Esophagus muscularis mucosa (tissue), 4 donors: ENCODE measurements around the gene KLHL24.

DNA sequence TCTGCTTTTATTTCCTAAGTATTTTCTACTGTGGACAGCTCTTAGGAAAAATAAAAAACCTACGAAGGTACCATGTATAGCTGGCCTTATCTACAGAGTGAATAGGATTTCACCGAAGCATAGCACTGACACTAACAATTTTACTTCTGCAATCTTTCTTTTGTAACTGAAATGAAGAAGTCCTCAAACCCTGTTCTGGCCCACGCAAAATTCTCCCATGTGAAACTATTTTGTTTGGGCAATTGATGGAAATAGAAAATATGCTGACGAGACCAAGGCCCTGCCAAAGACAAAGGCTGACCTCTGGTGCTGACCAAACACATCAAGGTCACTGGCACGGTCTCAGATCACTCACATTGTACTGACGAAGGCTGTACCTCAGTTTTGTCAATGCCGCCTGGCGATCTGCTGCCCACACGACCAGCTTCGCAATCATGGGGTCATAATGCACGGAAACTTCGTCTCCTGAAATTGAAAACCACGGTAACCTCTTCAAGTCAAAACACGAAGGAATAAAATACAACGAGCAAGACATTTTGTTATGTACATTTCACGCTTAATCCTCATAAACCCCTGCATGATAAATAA lies 58.4 kb upstream of the DCUN1D1 start:
- PRO-cap, result no peak
- RAMPAGE, long total RNA, 4 experiments, result no peak in any of the 4 experiments

DNA sequence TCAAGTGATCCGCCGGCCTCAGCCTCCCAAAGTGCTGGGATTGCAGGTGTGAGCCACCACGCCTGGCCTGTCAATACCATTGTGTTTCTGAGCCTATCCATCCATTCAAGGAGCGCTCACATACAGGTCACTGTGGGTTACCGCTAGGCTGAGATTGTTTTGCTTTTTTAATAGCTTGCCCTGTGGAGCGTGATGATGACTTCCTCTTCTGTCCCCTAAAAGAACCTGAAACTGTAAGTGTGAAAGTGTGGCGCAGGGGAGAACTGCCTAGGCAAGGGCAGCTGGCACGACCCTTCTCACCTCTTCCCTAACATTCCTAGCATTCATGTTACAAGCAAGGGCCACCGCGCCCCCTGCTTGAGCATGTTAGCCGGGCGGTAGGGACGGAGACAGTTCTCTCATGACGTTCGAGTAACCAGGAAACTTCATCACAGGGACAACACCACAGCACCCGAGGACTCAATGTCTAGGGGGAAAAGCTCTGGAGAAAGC lies 867 bp downstream of the LAMP3 start:
- PRO-cap, result no peak
- RAMPAGE, long total RNA, 4 experiments, result no peak in any of the 4 experiments

GRCh38 chr3:183259586-183260628 lies 6.9 kb downstream of the B3GNT5 start:
- PRO-cap, result no peak
- RAMPAGE, long total RNA, 4 experiments, result no peak in any of the 4 experiments

- PRO-cap, result no peak
- RAMPAGE, long total RNA, 4 experiments, result no peak in any of the 4 experiments
Measured at GRCh38 chr3:183306761-183307528, 53.9 kb downstream of the B3GNT5 start.

GRCh38 chr3:183427178-183427750 lies 1.2 kb downstream of the MCF2L2 start:
- PRO-cap, result no peak
- RAMPAGE, long total RNA, 4 experiments, result no peak in any of the 4 experiments

GRCh38 chr3:183490561-183491336 lies 62.3 kb upstream of the MCF2L2 start:
- PRO-cap, result no peak
- RAMPAGE, long total RNA, 4 experiments, result no peak in any of the 4 experiments

DNA sequence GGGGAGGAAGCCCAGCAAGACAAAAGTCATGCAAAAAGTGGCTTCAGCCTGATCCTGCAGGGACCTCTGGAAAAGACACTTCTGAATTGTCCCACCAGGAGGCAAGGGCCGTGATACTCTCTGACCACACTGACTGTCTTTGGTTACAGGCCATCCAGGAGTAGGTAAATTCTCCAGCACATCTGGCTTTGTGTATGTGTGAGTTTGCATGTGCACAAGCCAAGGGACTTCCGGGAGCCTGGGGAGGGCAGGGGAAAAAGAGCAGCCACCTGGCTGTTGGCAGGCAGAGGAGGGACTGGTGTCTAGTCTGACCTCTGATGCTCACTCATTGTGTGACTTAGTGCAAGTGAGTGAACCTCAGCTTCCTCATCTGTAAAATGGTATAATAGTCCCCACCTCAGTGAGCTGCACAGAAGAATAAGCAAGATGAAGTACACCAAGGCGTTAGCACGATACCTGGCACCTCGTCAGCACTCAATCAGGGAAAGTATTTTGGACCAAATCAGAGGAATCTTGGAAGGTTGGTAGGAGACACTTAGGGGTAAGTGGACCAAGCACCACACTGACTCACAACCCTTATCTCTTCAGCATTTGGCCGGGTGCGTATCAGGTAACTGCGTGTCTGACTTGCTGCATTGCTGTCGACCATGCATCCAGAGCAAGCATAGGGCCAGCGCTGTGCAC lies 19.2 kb downstream of the KLHL6 start:
- PRO-cap, result no peak
- RAMPAGE, long total RNA, 4 experiments, result no peak in any of the 4 experiments

DNA sequence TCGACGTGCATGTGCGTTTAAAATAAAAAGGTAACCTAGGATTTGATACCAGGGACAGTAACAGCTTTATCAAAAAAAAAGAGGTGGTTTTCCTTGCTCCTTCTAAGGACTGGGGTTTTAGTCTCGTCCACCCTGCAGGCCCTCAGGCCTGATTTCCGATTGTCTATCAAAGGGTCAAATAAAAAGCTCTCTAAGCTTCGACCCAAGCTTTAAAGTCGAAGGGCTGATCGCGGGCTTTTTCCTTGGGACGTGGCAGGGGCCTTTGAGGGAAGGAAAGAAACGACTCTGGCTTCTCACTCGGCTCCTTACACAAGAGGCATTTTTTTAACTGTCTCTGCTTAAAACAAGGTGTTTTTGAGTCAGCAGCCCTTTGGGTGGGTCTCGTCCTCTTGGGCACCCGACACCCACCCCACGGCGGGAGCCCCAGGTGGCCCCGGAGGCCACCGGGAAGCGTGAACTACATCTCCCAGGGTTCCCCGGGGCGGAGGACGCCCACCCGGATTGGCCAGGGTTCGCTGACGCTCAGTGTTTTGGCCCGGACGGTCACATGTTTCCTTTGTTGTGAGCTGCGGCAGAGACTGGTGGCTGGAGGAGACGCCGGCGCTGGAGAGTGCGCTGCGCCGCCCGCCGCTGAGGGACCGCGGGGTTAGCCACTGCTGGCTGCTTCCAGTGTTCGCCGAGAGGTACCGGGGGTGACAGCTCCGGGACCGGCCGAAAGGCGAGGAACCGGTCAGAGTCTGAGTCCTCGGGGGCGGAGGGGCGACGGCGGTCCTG lies at the start of gene KLHL24:
KLHL24 (plus strand) TSS at position 559 of the 774 bp plus-strand sequence.
- PRO-cap, result bidirectional peak, plus-strand start at position 559 of the sequence, minus-strand start at position 454 of the sequence
- RAMPAGE, long total RNA, 4 experiments, result start-site peak on the plus strand in 4 of 4 experiments, centred at positions 581 to 588 of the sequence, 1,034 to 1,943 reads per replicate

GRCh38 chr3:183635839-183636707 lies 650 bp downstream of the KLHL24 start:
- PRO-cap, result bidirectional peak, plus-strand start at chr3:183636032, minus-strand start at chr3:183636039; unidirectional peak, minus-strand start at chr3:183636095; bidirectional peak, plus-strand start at chr3:183636774, minus-strand start at chr3:183636532
- RAMPAGE, long total RNA, 4 experiments, result no peak in any of the 4 experiments

DNA sequence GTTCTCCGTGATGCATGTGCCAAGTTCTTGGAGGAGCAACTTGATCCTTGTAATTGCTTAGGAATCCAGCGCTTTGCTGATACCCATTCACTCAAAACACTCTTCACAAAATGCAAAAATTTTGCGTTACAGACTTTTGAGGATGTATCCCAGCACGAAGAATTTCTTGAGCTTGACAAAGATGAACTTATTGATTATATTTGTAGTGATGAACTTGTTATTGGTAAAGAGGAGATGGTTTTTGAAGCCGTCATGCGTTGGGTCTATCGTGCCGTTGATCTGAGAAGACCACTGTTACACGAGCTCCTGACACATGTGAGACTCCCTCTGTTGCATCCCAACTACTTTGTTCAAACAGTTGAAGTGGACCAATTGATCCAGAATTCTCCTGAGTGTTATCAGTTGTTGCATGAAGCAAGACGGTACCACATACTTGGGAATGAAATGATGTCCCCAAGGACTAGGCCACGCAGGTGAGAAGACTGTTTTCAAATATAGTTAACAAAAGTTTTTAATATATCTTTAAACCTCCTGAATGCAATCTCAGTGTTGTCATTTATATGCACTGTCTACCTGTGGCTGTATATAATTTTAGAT lies 15.5 kb downstream of the KLHL24 start:
- PRO-cap, result no peak
- RAMPAGE, long total RNA, 4 experiments, result no peak in any of the 4 experiments

GRCh38 chr3:183815123-183816077 lies 10.0 kb downstream of the MAP6D1 start:
- PRO-cap, result no peak
- RAMPAGE, long total RNA, 4 experiments, result no peak in any of the 4 experiments

- PRO-cap, result no peak
- RAMPAGE, long total RNA, 4 experiments, result no peak in any of the 4 experiments
Measured at GRCh38 chr3:183822459-183823212, 2.7 kb downstream of the MAP6D1 start.

DNA sequence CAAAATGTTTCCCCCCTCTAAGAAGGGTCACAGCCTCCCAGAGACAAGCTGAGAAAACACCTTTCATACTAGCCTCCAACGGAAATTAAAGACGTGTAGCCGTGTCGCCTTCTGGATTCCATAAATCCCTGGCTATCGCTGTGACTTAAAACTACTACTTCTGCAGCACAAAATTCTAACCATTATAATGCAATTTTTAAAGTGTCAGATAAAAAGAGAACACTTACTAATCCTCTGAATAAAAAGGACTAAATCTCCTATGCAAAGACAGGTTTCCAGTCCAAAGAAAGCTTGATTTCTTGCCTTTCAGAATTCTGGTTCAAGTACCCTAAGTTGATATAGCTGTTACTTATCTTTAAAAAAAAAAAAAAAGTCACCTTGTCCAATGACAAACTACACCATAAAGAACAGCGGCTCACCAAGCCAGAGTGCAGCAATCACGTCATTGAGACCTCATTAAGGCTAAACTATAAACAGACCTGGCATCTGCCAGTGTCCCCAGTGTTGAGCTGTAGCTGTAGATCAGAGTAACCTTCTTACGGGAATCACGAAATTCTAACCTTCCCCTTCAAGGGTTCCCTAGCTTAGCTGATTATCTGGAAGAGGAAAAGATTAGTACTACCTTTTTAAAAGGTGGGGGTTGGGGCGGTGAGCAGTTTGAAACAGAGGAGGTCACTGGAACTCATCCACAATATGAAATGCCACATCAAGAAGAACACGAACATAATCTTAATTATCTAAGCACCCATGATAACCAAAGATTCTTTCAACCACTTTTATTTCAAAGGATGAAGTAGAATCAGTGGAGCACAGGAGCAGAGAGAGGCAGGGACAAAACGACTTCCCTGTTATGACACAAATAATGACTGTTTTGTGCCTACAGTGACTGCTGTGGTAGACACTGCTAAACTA lies 2.1 kb downstream of the ABCC5 start:
- PRO-cap, result unidirectional peak, plus-strand start at position 501 of the sequence
- RAMPAGE, long total RNA, 4 experiments, result no peak in any of the 4 experiments

DNA sequence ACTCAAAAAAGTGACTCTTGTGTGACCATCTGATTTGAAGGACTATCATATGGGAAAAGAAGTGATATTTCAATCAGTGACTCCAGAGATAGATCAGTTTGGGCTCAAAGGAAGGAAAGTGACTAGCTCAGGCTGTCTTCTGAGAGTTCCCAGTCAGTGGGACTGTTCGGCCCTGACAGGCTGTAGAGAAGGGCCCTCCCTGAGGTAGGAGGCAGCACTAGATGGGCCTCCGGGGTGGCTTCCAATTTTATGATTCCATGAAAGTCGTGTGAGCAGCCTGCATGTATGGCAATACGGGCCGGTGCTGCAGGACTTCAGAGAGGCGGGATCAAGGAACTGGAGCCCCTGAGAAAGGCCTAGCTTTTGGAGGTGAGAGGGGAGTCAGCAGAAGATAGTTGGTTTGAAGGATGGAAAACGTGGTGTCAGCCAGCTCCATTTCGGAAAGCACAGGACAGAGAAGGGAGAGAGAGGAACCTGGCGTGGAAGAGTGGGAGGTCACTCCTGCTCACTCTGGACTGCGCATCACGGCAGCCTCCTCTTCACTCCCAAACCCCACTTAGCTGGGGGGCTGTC lies 9.9 kb downstream of the ABCF3 start:
- PRO-cap, result no peak
- RAMPAGE, long total RNA, 4 experiments, result no peak in any of the 4 experiments

GRCh38 chr3:184262308-184263173 lies 1.2 kb upstream of the CAMK2N2 start:
- PRO-cap, result no peak
- RAMPAGE, long total RNA, 4 experiments, result no peak in any of the 4 experiments

GRCh38 chr3:184332271-184333352 lies 4.8 kb upstream of the FAM131A start:
- PRO-cap, result unidirectional peak, plus-strand start at chr3:184332600
- RAMPAGE, long total RNA, 4 experiments, result no peak in any of the 4 experiments

DNA sequence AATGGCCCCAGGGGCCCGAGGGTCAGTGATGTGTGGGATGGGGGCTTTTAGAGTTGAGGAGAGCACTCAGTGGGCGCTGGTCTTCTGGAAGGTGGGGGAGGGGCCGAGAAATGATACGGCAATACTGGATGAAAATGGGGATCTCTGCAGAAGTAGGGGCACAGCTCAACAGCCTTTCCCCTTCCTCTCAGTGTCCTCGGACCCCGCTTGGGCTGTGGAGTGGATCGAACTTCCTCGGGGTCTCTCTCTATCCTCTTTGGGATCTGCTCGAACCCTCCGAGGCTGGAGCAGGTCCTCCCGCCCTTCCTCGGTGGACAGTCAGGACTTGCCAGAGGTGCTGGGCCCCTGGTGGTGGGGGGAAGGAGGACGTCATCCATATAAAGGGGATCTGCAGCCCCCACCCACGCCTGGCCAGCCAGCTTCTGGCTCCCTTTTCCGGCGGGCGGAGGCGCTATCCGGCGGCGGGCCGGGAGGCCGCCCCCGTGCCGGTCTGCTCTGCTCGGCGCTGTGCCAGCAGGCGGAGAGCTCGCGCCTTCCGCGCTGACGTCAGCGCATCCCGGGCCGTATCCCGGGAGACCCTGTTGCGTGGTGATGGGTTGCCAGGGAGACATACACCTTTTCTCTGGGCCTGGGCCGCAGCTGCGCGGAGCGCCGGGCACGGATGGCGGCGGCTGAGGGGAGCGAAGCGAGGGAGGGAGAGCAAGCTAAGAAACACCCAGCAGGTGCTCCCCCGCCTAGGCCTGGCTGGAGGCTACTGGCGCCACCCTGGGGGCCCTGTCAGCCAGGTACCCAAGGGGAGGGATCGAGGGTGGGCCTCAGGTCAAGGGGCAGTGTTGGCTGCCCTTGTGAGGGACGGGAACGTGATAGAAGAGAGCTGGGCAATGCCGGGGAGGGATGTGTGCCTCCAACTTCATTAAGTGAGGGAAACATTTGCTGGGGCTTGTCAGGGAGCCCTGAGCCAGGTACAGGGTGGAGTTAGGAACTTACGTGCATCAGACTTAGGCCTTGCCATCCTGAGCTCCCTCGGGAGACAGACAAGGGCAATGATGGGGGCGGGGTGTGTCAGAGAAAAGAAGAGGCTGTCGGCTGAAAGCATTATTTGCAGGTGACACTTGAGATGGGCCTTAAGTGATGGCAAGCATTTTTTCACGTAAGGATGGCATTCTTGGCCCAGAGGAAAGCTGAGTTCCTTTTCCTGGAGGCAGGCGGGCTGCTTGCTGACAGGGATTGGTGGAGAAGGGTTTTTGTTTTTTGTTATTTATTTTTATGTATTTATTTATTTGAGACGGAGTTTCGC lies 1.2 kb downstream of the FAM131A start:
- PRO-cap, result bidirectional peak, plus-strand start at position 655 of the sequence, minus-strand start at position 492 of the sequence
- RAMPAGE, long total RNA, 4 experiments, result no peak in any of the 4 experiments

DNA sequence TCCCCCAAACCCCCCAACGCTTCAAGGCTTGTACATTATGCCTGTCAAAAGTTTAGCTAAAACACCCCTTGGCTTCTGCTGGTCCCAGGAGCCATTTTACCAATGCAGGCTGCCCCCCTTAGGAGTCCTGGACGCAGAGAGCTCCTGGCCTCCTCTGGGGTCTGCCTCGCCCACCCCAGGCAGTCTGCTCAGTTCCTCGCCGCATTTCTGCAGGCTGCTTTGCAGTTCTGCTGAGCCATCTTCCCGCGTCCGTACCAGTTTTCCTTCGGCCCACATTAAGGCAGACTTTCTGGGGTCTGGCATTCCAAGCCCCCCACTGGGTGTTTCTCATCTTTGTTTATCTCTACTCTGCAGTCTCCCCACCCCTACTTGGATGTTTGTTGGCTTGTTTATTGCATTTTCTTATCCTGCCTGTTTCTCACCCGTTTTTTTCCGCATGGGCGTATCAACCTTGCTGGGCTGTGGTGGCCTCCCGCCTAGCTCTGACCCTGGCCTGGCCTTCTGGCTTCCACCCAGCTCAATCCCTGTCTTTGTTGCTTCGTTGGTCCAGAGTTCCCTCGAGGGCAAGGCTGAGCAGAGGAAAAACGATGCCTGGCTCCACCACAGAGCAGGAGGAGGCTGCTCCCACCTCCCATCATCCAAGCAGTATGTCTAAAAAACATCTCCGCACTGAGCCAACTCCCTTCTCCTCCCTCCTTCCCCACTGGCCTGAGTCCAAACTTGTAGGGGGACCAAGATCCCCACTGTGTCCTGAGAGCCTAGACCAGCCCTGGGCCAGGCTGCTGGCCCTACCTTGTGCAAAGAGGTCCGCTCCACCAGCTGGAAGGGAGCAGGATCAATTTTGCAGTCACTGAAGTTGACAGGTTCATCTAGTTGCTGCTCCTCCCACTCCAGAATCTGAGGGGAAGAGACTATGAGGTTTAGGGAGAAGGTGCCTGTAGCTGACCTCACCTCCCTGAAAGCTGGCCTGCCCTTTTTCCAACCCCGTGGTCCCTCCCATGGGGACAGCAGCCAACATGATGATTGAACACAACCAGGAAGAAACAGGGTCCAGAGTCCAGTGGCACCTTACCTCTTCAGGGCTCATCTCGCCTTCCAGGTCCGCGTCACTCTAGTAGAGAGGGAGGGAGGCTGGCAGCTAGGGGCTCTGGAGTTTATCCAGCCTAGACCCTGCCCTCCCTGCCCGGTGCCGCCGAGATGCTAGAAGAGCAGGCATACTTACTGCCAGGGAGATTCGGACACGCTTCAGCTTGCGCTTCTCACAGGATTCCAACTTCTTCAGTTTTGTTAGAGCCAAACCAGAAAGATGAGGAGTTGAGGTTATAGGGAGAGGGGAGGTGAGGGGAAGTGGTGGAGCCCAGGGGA lies 9.7 kb downstream of the CLCN2 start:
- PRO-cap, result no peak
- RAMPAGE, long total RNA, 4 experiments, result no peak in any of the 4 experiments

- PRO-cap, result no peak
- RAMPAGE, long total RNA, 4 experiments, result no peak in any of the 4 experiments
Measured at GRCh38 chr3:184382605-184383195, 2.8 kb downstream of the CHRD start.

DNA sequence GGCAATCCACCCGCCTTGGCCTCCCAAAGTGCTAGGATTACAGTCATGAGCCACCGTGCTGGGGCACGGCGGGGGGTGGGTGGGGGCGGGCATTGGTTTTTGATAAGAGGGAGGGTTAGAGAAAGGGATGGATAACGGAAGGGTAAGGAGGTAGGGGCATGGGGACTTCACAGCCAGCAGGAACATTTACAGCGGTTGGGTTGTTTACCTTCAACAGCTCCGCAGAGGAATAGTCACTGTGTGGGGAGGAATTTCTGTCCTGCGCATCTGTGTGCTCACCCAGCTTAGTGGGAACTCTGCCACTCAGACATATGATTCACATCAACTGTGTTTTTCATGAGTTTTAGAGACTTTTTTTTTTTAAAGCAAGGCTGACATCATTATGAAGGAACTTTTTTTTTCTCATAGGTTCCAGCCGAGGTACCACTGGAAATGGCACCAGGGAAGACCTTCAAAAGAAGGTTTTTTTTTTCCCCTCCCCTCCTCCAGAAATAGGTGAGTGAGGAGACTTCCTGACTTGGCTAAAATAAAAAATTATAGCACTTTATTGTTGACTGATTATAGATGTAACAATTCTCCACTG lies 19.6 kb downstream of the CHRD start:
- PRO-cap, result unidirectional peak, minus-strand start at position 238 of the sequence
- RAMPAGE, long total RNA, 4 experiments, result no peak in any of the 4 experiments